Right atrium auricular region (tissue), 2 donors: ENCODE results near the genes GAR1 and EGF.

DNA sequence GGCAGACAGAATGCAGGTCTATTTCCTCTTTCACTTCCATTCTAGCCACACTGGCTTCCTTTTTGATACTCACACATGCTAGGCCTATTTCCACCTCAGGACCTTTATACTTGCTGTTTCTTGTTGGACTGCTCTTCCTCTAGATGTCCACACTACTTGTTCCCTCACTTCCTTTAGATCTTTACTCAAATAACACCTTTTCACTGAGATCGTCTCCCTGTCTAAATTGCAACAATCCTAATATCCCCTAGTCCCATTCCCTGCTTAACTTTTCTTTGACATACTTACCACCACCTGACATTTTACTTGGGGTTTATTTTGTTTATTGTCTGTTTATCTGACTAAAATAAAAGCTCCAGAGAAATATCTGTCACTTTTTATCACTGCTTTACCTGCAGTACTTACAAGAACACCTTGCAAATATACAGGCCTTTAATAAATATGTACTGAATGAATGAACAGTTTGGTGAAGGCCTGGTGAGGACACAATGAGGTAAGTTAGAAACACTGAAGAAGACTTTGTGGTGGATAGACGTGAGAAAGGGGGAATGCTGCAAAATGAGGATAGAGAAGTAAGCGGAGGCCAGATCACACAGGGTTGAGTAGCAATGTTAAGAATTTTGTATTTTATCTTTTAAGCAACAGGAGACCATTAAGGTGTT lies 30.0 kb downstream of the PPA2 start:
- PRO-cap = no peak
- RAMPAGE, long total RNA, 2 experiments = no peak in any of the 2 experiments

- PRO-cap = no peak
- RAMPAGE, long total RNA, 2 experiments = no peak in any of the 2 experiments
These were observed 10.6 kb downstream of the GSTCD start for GRCh38 chr4:105719149-105719598.

DNA sequence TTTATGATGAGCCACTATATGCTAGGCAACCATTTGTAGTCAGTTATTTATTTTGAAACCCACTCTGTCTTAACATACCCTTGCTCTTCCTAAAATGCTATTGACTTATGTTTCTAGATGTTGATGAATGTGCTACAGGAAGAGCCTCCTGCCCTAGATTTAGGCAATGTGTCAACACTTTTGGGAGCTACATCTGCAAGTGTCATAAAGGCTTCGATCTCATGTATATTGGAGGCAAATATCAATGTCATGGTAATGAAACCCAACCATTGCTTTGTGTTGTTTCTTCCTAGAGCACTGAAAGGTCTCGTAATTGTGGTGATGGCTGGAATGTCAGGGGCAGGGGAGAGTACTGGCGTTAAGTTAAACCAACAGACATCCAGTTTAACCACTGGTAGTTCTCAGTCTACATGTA lies 44.7 kb downstream of the NPNT start:
- PRO-cap = no peak
- RAMPAGE, long total RNA, 2 experiments = no peak in any of the 2 experiments

DNA sequence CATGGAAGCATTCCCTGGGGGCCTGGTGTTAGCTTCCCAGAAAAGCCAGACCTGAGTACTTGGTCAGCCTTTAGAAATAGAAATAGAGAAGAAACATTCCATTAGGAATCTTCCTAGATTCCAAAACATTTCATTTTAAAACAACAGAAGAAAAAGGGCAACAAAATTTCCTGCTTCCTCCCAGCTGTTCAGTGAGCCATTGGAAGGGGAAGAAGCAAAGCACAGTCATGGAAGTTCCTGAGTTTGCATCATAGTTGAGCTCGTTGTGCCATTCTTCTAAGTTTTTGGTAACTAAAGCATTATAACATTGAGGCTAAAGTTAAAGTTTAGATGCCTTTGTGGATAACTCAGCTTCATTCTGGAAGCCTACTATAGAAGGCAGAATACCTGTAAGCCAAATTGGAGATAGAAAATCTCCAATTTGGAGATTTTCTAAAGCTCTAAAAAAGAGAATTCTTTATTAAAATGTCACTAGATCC lies 83.6 kb downstream of the NPNT start:
- PRO-cap = no peak
- RAMPAGE, long total RNA, 2 experiments = no peak in any of the 2 experiments

- PRO-cap = no peak
- RAMPAGE, long total RNA, 2 experiments = no peak in any of the 2 experiments
These were observed 311 bp downstream of the AIMP1 start for GRCh38 chr4:106316672-106317049.

GRCh38 chr4:107236469-107236668 lies 200.3 kb upstream of the DKK2 start:
- PRO-cap = no peak
- RAMPAGE, long total RNA, 2 experiments = no peak in any of the 2 experiments

DNA sequence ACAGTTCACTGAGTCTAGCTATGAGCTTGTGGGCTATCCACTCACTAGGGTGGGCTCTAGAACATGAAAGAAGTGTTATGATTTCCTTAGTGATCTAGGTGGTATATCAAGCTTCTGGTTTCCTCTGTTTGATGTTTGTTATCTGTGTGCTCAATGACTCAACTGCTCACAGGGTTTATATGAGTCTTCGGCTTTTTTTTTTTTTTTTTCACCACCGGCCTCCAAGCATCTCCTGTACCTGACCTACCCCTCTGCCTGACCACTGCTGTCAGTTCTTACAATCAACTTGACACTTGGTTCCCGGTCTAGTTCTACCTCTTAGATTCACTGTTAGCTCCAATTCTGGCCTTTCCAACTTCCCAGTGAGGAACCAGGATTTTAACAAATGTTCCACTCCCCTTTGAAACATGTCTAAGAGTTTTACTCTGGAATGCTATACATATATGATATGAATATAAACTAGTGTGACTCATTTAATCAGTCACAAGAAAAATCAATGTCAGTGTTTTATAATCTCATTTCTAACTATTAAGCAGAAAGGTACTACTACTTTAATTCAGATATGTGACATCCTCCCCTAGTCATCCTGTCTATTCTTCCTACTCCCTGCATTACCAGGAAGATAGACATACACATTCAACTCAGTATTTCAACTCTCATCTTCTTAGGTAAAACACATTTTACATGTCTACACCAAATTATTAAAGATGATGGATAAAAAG lies 102.9 kb downstream of the PAPSS1 start:
- PRO-cap = no peak
- RAMPAGE, long total RNA, 2 experiments = no peak in any of the 2 experiments

DNA sequence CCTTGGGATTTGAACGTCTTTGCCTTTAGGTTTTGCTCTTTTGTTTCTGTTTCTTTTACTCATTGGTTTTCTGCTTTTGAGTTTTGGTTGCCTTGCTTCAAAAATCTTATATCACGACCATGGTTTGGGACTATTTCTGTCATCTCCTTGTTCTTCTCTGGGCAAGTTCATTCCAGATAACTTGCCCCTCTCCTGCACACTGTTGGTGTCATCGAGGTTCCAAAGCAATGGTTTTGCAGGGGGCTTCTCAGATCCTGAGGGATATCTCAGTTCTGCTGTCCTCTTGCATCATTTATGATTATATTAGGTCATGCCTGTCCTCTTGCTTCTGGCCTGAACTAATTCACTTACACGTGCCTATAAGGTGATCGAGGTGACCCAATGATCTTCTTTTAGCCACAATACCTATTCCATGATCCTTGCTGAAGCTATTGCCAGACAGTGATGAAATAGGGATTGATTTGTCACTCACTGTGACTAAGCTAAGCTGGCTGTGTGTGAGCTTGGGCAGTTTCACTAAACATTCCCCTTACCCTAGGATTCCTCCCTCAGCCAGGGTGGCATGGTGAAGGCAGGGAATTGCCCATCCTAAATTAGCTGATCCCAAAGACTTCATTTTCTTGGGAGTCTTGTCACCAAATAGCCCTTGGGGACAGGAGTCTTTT lies 18.9 kb downstream of the HADH start:
- PRO-cap = no peak
- RAMPAGE, long total RNA, 2 experiments = no peak in any of the 2 experiments

GRCh38 chr4:108045563-108046273 lies 56.0 kb downstream of the HADH start:
- PRO-cap = no peak
- RAMPAGE, long total RNA, 2 experiments = no peak in any of the 2 experiments

DNA sequence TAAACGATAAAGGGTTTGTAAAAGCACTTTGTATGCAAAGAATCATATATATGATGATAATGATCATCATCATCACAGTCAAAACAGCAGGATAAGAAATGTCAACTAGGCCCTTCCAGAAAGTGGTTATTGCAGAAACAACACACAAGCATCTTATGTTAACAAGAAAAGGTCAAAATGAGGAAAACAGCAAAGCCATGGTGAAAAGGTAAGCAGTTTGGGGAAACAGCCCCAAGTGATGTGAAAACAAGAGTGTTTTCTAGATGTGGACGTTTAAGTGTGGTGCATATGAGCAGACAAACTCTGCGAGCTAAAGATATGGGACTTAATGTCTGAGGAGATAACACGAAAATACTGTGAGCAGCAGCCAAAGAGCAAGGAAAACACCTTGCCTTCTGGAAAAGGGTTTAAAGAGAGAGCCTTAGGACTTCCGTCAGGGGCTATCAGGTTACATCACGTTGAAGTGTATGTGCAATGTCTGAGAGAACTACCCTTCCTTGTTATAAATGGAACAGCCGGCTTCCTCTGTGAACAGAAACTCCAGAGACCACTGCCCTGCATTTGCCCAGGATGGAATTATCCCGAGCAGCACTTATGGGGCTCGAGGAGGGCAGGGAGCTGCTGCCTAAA lies 54.3 kb downstream of the LEF1 start:
- PRO-cap = no peak
- RAMPAGE, long total RNA, 2 experiments = no peak in any of the 2 experiments

DNA sequence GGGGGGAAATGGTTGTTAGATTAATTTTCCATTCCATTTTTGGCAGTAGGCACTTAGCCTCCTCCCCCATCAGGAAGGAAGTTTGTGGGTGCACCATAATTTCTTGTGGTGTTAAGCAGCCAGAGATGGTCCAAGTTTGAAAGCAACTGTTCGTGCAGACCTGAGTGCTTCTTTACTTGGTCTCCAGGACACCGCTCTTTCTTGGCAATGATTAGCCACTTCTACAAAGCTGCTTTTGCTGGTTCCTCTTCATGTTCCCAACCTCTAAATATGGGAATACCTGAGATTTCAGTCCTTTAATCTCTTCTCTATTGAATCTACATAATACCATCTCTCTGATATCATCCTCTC lies 92.6 kb upstream of the RPL34 start:
- PRO-cap = no peak
- RAMPAGE, long total RNA, 2 experiments = no peak in any of the 2 experiments

DNA sequence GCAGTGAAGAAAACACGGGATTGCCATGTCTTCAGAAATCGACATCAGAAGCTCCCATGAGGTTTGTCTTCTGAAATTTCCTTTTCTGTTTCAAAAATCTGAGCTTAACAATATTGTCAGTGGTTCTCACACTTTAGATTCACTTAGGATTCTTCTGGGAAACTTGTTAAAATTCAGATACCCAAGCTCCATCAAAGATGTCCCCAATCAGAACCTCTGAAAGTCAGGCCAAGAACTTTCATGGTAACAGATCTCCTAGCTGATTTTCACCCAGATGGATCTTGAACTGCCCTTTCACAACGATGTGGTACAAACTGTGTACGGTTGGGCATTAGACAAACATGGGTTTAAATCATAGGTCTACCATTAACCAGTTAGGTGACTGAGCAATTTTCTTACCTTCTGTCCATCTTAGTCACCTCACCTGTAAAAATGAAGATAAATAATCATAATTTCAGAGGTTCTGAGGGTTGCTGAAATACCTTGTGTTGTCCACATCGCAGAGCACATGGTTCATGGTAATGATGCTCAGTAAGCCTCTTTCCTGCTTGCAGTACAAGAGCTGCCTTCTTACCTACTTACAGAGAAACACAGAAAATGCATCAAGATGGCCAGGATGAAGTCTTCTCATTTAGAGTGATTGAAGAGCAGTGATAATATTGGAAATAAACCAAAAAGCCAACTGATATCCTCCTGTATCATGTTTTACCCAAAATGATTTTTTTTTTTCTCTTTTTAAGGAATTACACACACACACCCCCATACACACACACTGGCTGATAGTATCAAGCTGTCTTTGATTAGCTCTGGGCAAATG lies 14.6 kb upstream of the OSTC start:
- PRO-cap = no peak
- RAMPAGE, long total RNA, 2 experiments = no peak in any of the 2 experiments

GRCh38 chr4:108867215-108867631 lies 104.4 kb upstream of the ETNPPL start:
- PRO-cap = no peak
- RAMPAGE, long total RNA, 2 experiments = no peak in any of the 2 experiments

GRCh38 chr4:109303145-109303628 lies 729 bp upstream of the COL25A1 start:
- PRO-cap = no peak
- RAMPAGE, long total RNA, 2 experiments = no peak in any of the 2 experiments

DNA sequence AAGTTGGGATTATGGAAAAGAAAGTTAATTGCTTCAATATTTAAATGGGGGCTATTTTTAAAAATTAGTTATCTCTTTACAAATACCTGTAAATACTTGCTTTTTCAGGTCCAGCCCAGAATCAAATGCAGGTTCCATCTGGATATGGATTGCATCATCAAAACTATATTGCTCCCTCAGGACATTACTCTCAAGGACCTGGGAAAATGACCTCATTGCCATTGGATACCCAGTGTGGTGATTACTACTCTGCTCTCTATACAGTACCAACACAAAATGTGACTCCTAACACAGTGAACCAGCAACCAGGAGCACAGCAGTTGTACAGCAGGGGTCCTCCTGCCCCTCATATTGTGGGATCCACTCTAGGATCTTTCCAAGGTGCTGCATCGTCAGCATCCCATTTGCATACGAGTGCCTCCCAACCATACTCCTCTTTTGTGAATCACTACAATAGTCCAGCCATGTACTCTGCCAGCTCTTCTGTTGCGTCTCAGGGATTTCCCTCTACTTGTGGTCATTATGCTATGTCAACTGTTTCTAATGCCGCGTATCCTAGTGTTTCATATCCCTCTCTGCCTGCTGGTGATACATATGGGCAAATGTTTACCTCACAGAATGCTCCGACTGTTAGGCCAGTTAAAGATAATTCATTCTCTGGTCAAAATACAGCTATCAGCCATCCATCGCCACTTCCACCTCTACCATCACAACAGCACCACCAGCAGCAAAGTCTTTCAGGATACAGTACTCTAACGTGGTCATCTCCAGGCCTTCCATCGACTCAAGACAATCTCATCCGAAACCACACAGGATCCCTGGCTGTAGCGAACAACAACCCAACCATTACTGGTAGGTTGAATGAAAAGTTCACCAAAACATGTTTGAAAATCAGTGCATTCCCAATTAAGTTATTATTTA lies 29.4 kb downstream of the SEC24B start:
- PRO-cap = no peak
- RAMPAGE, long total RNA, 2 experiments = no peak in any of the 2 experiments

GRCh38 chr4:109698602-109699019 lies 4.6 kb downstream of the CASP6 start:
- PRO-cap = no peak
- RAMPAGE, long total RNA, 2 experiments = no peak in any of the 2 experiments

DNA sequence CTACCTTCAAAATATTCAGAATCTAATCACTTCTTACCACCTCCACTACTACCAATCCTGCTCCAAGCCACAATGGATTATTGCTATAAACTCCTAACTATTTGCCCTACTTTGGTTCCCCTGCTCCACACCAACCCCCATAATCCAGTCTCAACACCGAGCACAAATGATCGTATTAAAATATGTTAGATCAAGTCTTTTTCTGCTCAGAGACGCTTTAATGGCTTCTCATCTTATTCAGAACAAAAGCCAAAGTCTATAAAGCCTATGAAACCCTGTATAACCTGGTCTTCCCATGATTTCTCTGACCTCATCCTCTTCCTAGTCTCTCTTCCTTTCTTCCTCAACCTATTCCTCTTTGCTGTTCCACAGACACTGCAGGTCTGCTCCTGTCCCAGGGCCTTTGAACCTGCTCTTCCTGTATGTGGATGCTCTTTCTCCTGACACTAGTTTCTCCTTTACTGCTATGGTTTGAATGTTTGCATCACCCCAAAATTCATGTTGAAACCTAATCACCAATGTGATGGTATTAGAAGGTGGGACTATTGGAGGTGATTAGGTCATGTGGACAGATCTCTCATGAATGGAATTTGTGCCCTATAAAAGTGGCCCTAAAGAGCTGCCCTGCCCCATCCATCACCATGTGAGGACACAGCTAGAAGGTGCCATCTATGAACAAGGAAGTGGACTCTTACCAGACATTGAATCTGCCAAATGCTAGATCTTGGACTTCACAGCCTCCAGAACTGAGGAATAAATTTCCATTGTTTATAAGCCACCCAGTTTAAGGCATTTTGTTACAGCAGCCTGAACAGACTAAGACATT lies 7.8 kb downstream of the PLA2G12A start:
- PRO-cap = no peak
- RAMPAGE, long total RNA, 2 experiments = no peak in any of the 2 experiments

GRCh38 chr4:109729052-109729385 lies 851 bp downstream of the PLA2G12A start:
- PRO-cap = no peak
- RAMPAGE, long total RNA, 2 experiments = no peak in any of the 2 experiments

DNA sequence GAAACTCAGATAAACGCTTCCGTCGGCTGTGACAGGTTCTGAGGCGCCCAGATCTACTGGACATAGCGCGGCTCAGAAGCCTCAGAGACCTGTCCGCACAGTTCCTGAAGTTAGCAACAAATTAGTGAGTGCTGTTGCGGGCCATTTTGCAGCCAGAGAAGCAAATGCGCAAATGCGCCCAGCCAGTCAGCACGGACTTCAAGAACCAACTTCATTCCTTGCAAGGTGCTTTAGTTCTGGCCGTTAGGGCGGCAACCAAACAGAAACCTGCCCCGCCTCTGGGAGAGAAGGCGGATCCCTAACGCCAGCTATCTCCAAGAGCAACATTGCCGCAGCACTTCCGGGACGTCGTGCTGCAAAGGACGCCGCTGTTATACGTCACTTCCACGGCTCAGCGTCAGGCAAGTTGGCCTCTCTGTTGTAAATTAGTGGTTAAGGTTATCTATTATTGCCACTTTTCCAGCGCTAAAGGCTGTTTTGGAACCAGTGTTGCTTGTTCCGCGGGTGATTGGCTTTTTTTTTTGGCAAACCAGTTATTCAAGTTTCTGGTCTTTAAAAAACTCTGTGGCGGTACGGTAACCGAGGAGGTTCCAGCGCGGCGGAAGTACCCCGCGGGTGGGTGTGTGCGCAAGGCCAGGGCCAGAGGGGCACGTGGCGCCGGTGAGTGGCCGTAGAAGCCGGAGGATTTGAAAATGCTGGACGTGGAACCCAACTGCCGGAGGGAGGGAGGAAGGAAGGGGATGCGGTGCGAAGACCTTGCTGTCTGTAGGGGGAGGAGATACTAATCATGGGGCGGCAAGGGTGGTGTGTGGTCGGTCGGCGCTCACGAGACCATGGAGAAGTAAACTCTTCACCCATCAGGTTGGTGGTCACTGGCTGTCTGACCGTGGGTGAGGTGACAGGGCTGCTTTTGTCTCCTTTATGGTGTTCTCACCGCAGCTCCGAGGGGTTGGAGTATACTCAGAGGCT lies at the start of gene GAR1:
Gene GAR1 (plus strand): TSS at position 618 of the 969 bp plus-strand sequence.
- PRO-cap = bidirectional peak, plus-strand start at position 381 of the sequence, minus-strand start at position 206 of the sequence
- RAMPAGE, long total RNA, 2 experiments = start-site peak on the plus strand in 2 of 2 experiments, centred at positions 389 to 601 of the sequence, 16 to 39 reads per replicate

- PRO-cap = unidirectional peak, plus-strand start at chr4:109912884
- RAMPAGE, long total RNA, 2 experiments = no peak in any of the 2 experiments
These were observed at the start of gene EGF for GRCh38 chr4:109912540-109913606. Gene EGF (plus strand): TSS chr4:109912883.